Measurements from ENCODE around the gene RRAS.

- RRBS: 96% methylated on average over 14 of the region's 87 CpGs
CAGE:
- cytosol, long polyA plus RNA: no peak
- long polyA plus RNA: no peak
- nucleus, long polyA plus RNA: no peak
Observed at GRCh38 chr19:49596752-49597798, 6.1 kb downstream of the PRR12 start.

DNA sequence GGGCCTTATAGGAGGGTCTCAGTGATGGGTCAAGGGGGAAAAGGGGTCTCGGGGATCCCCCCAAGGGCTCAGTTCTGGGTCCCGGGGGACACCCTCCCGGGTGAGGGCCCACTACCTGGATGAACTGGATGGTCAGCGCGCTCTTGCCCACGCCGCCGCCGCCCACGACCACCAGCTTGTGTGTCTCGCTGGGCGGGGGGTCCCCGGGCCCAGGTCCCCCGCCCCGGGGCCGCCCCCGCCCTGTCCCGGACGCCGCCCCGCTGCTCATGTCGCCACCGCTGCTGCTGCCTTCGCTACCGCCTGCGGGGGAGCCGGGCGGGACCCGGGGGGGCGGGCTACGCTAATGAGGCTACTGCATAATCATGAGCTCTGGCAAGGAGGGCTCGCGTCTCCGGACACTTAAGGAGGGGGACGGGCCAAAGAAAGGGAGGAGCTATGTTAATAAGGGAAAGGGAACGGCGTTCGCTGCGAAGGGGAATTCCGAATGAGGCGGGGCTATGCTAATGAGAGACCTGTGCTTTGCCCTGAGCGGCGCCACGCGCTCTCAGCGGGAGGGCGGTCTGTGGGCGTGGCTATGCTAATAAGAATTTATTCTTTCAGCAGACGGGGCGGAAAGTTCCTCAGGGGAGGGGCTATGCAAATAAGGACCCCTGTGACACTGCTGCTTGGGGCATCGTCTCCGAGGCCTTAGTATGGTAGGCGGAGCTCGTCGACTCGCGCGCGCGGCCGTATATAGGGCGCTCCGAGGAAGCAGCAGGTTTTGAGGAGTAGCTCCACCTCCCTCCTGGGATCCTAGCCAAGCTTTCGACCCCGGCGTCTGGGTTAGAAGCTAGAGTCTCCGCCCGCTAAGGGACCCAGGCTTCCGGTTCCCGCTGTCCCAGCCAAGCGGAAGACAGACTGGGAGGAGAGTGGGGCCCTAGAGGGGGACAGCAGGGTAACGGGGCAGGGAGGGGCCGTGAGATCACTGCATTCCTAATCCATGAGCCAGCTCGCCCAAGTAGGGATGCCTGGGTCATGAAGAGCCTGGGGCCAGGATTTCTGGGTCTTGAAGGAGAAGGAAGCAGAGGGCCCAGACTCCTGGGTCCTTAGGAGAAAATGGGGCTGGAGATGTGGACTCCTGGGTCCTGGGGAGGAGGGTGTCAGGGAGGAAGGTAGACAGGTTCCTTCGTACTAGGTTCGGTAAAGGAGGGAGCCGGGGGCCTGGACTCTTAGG lies at the start of gene RRAS:
Gene RRAS, minus strand, starts transcription at position 313 of the 1,213 bp plus-strand sequence.
- RRBS: 2% methylated on average over 25 of the region's 77 CpGs
CAGE:
- cytosol, long polyA plus RNA: start-site peak on the minus strand centred at position 233 of the sequence, 170 bp wide, 859 and 1,532 reads in 2 replicates
- long polyA plus RNA: start-site peak on the minus strand centred at position 226 of the sequence, 160 bp wide, 209 and 566 reads in 2 replicates
- nucleus, long polyA plus RNA: start-site peak on the minus strand centred at position 252 of the sequence, 142 bp wide, 211 and 365 reads in 2 replicates

- RRBS: no CpG with 5 or more reads among the region's 12 CpGs
CAGE:
- cytosol, long polyA plus RNA: no peak
- long polyA plus RNA: no peak
- nucleus, long polyA plus RNA: no peak
Observed at GRCh38 chr19:49688546-49689164, 739 bp upstream of the ADM5 start.

DNA sequence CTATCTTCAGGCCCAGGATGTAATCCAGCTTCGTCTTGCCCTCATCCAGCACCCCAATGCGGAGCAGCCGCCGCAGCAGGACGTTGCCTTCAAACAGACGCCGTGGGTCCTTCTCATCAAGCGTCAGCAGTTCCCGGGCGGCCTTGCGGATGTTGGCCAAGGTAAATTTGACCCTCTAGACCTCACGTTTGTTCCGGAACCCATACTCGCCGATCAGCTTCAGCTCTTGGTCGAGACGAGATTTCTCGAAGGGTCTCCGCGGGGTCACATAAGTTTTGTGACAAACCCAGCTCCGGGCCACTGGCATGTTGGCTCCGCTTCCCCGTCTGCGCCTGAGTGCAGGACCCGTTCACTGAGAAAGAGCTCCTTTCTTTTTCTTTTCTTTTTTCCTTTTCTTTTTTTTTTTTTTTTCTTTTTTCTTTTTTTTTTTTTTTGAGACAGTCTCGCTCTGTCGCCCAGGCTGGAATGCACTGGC lies 28.9 kb downstream of the CPT1C start:
- RRBS: no CpG with 5 or more reads among the region's 27 CpGs
CAGE:
- cytosol, long polyA plus RNA: no peak
- long polyA plus RNA: no peak
- nucleus, long polyA plus RNA: no peak

DNA sequence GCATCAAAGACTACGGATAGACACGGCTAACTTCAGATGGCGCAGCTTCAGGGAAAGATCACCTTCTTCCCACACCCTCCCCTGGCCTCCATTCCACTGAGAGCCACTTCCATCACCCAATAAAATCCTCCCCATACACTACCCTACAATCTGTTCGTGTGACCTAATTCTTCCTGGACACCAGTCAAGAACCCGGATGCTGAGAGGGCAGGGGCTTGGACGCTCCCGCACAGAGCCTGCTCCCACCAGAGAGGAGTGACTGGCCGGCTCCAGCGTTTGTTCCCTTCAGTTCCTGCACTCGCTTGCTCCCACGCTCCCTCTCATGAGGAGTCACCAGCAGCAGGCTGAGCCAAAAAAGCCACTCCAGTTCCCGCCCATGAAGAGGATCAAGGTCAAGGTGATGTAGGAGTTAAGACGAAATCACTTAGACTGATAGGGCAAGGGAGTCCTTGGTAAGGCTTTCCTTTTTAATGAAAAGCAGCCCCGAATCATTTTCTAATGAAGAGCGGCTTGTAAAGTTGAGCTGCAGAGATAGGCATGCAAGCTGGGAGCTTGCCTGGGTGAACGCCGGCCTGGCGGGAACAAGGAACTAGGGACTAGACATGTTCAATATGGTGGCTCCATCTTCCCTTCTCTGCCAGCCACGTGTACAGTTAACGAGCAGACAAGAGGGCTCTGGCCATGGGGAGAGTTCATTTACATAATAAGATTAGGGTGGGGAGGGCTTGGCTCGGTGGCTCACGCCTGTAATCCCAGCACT lies 35.6 kb downstream of the TSKS start:
- RRBS: no CpG with 5 or more reads among the region's 22 CpGs
CAGE:
- cytosol, long polyA plus RNA: no peak
- long polyA plus RNA: no peak
- nucleus, long polyA plus RNA: no peak

DNA sequence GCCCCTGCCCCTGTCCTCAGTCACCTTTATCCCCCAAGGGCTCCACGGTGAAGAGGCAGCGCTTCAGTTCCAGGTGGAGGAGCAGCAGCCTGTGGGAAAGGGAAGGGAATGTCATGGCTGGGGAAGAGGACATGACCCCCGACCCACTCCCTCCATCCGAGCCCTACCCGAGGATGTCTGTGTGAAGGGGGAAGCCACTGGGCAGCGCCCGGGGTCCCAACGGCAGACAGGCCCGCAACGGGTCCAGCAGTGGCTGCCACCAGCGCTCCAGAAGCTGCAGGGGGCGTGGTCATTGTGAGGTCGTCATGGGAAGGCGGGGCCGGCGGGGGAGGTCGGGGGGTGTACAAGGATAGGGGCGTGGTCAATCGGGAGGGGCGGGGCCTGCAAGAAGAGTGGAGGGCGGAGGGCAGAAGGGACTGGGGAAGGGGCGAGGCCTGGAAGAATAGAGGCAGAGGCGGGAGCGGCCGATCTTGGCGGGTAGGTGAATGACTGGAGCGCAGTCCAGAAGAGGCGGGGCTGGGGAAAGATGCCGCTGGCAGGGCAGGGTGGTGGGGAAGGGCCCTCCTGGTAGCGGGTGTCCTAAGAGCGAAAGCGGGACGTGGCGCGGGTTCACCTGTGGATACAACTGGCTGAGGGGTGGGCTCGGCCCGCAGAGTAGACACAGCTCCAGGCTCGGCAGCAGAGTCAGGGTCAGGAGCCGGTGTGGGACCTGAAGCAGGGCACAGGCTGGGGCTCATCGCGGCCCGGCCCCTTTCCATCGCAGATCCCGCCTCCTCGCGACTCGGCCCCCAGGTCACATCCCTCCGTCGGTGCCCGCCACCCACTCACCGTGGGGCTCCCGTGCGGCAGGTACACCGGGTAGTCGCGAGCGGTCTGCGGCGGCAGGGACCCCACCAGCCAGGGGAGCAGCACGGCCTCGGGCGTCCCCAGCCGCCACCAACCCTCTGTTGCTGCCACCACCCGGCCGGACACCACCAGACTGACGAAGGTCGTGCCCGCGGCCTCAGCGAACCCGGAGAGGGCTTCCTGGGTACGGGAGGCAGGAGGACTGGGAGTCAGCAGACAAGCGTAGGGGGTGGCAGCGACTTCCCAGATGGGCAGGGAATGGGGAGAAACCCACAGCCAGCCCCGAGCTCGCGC lies 4.2 kb downstream of the FUZ start:
- RRBS: 6% methylated on average over 33 of the region's 77 CpGs
CAGE:
- cytosol, long polyA plus RNA: no peak
- long polyA plus RNA: no peak
- nucleus, long polyA plus RNA: no peak

DNA sequence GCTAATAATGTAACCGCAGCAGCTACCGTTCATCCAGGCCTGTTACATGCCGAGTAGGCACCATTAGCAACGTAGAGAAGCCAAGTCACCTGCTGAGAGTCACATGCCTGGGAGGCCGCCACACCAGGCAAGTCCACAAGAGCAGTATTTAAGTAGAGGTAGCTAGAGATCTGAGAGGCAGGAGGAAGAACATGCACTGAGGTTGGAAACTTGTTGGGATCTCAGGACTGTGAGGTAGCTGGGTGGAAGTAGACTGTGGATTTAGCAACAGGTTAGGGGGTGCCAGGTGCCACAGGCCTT lies 3.3 kb downstream of the FUZ start:
- RRBS: no CpG with 5 or more reads among the region's 5 CpGs
CAGE:
- cytosol, long polyA plus RNA: no peak
- long polyA plus RNA: no peak
- nucleus, long polyA plus RNA: no peak

- RRBS: no CpG with 5 or more reads among the region's 9 CpGs
CAGE:
- cytosol, long polyA plus RNA: no peak
- long polyA plus RNA: no peak
- nucleus, long polyA plus RNA: no peak
Observed at GRCh38 chr19:49812599-49812990, 497 bp downstream of the FUZ start.

GRCh38 chr19:49826126-49827075 lies 8.3 kb downstream of the MED25 start:
- RRBS: no CpG with 5 or more reads among the region's 39 CpGs
CAGE:
- cytosol, long polyA plus RNA: no peak
- long polyA plus RNA: no peak
- nucleus, long polyA plus RNA: no peak

DNA sequence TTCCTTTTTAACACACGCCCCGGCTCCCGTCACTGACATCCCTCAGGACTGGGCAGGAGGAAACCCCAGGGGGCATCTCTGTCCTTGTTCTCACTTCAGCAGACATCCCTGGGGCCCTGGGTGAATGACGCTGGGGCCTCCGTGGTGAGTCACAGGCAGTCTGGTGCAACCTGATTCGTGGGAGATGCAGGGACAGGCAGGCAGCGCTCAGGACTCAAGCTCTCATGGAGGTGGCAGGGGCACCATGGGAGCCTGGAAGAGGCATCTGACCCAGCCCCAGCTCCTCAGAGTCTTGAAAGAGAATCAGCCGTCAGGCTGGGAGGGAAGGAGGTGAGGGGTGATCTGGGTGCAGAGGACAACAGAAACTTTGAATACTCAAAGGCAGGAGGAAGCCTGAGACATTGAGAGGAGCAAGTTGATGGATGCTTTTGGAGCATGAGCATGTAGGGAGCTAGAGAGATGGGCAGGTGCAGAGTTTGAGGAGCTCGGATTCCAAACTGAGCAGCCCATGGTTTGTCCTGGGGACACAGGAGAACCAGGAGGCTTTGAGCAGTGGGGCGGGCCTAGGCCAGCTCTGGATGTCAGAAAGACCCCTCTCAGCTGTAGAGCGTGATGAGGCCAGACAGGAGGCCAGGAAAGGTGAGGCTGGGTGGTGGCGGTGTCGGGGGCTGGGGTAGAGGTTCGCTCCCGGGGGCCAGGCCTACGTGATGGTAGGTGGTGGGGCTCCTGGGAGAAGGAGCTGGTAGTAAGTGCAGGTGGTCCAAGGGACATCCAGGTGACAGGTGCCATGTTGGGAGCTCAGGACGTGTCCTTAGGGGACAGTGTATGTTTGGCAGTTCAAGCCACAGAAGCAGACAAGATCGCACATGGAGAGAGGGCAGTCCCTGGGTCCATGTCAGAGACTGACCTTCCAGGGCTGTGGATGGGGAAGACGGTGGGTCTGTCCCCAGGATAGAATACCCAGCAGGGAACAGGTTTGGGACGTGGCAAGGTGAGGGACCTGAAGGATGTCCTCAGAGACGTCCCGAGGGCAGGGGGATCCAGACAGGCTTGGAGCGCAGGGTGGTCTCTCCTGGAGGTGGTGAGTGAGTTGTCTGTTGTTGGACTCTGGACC lies 19.2 kb downstream of the MED25 start:
- RRBS: 96% methylated on average over 2 of the region's 23 CpGs
CAGE:
- cytosol, long polyA plus RNA: no peak
- long polyA plus RNA: no peak
- nucleus, long polyA plus RNA: no peak

DNA sequence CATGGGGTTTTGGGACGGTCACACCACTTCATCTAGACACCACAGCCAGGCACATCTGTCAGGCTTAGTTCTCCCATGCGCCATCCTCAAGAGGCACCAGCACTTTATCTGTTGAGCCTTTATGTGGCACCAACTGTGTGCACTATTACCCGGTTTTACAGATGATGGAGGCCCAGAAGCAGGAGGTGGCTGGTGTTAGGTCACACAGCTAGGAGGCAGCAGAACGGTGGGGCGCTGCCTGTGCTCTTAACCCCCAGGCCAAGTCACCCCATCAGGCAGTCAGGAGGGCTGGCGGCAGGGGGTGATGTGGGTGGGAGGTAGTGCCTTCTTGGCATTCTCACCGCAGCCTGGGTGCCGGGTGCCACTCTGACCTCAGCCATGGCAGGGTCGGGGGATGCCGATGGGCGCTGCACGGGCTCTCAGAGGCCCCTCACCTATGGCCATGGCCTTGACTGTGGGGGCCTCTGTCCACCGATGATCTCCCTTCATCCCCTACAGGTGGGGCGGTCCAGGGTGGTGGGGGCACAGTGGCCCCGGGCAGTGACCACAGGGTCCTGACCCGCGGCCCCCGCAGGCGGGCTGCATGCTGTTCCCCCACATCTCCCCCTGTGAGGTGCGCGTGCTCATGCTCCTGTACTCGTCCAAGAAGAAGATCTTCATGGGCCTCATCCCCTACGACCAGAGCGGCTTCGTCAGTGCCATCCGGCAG lies 10.8 kb downstream of the PNKP start:
- RRBS: no CpG with 5 or more reads among the region's 26 CpGs
CAGE:
- cytosol, long polyA plus RNA: no peak
- long polyA plus RNA: no peak
- nucleus, long polyA plus RNA: no peak

DNA sequence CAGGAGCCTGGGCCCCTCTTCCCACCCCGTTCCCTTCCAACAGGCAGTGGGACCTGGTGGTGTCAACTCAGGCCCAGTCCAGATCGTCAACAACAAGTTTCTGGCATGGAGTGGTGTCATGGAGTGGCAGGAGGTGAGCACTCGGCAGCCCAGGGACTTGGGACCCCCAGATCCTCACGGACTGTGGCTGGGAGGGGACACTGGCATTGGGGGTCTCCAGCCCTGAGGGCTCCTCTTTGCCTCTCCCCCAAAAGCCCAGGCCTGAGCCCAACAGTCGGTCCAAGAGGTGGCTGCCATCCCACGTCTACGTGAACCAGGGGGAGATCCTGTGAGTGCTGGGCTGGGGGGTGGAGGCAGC lies 9.7 kb downstream of the PNKP start:
- RRBS: no CpG with 5 or more reads among the region's 7 CpGs
CAGE:
- cytosol, long polyA plus RNA: no peak
- long polyA plus RNA: no peak
- nucleus, long polyA plus RNA: no peak

DNA sequence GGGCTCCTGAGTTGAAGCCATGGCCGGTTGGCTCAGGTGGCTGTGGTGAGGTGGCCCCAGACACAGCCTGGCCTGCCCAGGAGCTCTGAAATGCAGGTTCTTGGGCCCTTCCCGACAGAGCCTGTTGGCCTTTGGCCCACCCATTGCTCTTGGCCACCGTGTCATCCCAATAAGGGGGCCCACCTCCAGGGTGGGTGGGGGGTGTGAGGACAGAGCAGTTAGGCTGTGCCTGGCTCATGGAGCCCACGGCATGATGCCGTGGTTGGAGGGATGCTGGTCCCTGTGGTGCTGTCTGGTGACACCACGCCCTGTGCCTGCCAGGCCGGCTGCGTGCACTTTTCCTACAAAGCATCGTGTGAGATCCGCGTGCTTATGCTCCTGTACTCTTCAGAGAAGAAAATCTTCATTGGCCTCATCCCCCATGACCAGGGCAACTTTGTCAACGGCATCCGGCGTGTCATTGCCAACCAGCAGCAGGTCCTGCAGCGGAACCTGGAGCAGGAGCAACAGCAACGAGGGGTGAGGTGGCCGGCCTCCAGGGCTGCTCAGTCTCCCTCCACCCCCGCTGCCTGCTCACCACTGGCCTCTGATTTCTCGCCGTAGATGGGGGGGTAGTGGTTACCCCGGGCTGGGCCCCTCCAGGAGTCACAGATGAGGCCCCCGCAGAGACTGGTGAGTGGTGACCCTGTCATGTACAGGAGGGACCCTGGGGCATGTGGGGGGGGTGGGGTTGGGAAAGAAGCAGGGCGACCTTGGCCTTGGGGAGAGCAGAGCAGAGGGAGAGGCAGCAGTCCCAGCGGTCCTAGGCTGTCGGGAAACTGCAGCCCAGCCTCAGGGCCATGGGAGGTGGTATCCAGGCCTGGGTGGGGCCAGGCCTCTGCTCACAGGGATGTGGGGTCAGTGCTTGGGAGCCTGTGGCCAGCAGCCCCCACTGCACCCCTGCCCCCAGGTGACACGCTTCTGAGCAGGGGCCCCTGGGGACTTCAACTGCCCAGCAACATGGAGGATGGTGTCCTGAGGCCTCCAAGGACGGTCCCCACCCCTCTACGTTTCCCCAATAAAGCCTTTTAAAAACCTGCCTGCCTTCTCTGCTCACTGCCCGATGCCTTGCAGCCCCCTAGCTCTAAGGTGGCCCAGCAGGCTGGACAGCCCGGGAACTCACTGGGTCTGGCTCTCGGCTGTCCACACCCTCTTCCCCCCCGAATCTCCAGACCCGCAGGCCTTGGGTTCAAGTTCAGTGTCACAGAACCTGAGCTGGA lies 7.3 kb downstream of the PNKP start:
- RRBS: 60% methylated on average over 4 of the region's 33 CpGs
CAGE:
- cytosol, long polyA plus RNA: no peak
- long polyA plus RNA: no peak
- nucleus, long polyA plus RNA: no peak

DNA sequence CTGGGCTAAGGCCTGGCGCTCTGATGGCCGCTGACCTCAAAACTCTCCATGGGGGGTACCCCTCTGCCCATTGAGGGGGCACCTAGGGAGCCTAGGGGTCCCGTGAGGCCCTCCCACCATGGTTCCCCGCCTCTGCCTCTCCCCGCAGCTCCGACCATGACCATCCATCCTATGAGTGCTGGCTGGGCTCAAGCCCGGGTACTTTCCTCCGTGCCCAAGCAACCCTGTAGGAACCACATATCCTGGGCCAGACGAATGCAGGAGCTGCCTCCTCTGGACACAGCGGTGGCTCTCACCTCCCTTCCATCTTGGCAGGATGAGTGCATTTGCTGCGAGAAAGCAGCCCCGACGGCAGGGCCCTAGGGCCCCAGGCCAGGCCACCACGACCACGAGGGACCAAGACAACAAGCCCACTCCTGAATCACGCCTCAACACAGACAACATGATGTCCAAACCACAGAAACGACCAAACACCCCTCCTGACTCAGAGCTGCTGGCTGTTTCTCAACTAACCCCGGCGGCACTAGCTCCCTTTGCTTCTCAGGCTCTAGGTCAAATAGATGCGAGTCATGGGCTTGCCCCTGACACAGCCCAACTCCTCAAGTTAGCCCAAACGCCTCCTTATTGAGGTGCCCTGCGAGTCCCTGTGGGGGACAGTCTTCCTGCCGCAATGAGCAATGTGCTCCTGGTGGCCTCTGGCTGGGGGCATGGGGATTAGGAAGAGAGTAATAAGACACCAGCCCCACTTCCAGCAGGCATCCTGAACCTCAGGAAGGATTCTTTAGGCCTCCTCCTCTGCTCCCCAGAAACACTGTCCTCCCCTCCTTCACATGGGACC lies 7.2 kb upstream of the ATF5 start:
- RRBS: no CpG with 5 or more reads among the region's 23 CpGs
CAGE:
- cytosol, long polyA plus RNA: no peak
- long polyA plus RNA: no peak
- nucleus, long polyA plus RNA: no peak

GRCh38 chr19:49922822-49923832 lies 5.9 kb upstream of the ATF5 start:
- RRBS: over 99% methylated on average over 1 of the region's 27 CpGs
CAGE:
- cytosol, long polyA plus RNA: no peak
- long polyA plus RNA: no peak
- nucleus, long polyA plus RNA: no peak

DNA sequence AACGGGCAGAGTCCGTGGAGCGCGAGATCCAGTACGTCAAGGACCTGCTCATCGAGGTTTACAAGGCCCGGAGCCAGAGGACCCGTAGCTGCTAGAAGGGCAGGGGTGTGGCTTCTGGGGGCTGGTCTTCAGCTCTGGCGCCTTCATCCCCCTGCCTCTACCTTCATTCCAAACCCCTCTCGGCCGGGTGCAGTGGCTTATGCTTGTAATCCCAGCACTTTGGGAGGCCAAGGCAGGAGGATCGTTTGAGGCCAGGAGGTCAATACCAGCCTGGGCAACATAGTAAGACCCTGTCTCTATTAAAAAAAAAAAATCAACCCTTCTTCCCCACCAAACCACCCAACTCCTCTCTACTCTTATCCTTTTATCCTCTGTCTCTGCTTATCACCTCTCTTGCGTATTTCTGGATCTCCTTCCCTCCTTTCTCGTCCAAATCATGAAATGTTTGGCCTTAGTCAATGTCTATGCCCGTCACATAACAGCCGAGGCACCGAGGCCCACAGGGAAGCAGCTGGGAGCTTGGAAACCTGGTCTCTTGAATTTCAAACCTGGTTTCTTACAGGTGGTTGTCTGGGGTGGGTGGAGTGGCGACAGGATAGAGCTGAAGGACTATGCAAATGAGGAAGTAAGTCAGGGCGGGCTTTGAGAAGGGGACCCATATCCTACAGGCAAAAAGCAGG lies 3.8 kb upstream of the NUP62 start:
- RRBS: 100% methylated on average over 2 of the region's 19 CpGs
CAGE:
- cytosol, long polyA plus RNA: no peak
- long polyA plus RNA: no peak
- nucleus, long polyA plus RNA: no peak

DNA sequence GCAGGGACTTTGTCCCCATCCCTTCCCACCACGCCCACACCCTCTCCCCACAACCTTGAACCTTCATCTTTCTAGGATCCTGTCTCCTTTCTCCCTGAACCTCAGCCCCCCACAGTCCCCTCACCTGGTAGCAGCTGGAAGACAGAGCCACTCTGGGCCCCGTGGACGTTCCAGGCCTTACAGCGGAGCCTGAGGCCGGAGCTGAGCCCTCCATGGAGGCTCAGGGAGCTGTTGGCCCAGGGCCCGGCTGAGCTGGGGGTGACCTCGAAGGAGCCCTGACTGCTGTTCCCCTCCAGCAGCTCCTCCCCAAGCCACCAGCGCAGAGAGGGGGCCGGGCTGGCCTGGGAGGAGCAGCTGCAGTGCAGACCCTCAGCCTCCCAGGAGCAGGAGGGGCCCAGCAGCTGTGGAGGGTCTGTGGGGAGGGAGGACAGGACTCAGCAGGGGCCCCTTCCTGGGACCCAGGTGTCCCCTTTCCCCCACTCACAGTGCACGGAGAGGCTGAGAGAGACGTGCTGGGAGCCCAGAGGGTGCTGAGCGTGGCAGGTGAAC lies 2.7 kb downstream of the SIGLEC11 start:
- RRBS: no CpG with 5 or more reads among the region's 12 CpGs
CAGE:
- cytosol, long polyA plus RNA: no peak
- long polyA plus RNA: no peak
- nucleus, long polyA plus RNA: no peak

- RRBS: no CpG with 5 or more reads among the region's 11 CpGs
CAGE:
- cytosol, long polyA plus RNA: no peak
- long polyA plus RNA: no peak
- nucleus, long polyA plus RNA: no peak
Observed at GRCh38 chr19:50099004-50099307, 64.1 kb downstream of the IZUMO2 start.

GRCh38 chr19:50281299-50282126 lies 47.7 kb downstream of the KCNC3 start:
- RRBS: 10% methylated on average over 9 of the region's 29 CpGs
CAGE:
- cytosol, long polyA plus RNA: no peak
- long polyA plus RNA: no peak
- nucleus, long polyA plus RNA: no peak

DNA sequence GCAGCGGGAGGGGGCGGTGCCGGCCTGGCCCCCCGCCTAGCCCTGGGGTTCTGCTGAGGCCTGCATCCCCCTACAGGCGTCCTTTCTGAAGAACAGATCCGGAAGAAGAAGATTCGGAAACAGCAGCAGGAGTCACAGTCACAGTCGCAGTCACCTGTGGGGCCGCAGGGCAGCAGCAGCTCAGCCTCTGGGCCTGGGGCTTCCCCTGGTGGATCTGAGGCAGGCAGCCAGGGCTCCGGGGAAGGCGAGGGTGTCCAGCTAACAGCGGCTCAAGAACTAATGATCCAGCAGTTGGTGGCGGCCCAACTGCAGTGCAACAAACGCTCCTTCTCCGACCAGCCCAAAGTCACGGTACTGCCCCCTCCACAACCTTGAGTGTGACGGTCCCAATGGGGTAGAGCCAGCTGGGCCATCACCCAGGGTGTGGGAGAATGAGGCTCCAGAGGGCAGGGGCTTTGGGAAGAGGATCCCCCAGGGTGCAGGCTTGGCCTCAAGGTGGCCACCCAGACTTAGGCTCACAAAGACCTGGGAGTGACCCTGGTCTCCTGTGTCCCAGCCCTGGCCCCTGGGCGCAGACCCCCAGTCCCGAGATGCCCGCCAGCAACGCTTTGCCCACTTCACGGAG lies 2.3 kb downstream of the NR1H2 start:
- RRBS: 94% methylated on average over 6 of the region's 22 CpGs
CAGE:
- cytosol, long polyA plus RNA: no peak
- long polyA plus RNA: no peak
- nucleus, long polyA plus RNA: no peak